ENCODE measurements around the genes UNG, FOXN4 and GLTP.

GRCh38 chr12:108832549-108833778 lies 24.4 kb downstream of the SSH1 start:
- RRBS = no CpG with 5 or more reads among the region's 22 CpGs

DNA sequence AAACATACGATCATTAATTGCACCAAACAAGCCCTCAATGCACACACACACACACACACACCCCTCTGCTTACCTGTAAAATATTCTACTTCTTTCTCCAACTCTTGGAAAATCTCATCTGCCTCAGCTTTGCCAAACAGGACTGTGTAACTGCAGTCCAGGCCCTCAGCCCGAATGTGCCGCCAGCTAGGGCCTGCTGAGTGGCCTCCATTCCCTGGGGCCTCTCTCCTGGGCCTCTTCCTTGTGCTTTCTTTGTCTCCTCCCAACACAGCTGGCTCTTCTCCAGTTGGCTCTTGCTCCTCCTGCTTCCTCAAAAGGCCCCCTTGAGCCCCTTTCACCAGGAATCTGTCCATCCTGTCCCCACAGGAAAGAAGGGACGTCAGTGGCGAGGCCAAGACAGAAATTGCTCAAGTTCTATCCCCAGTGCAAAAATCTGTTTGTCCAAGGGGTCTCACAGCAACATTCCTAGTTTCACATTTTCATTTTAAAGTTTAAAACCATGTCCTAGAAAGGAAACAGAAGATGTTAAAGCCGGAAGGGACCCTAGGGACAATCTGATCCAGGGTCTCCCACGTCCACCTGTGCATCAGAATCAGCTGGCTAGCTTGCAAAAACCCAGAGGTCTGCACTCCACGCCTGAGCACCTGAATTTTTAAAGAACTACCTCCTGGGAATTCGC lies 699 bp downstream of the ALKBH2 start:
- RRBS = no CpG with 5 or more reads among the region's 9 CpGs

DNA sequence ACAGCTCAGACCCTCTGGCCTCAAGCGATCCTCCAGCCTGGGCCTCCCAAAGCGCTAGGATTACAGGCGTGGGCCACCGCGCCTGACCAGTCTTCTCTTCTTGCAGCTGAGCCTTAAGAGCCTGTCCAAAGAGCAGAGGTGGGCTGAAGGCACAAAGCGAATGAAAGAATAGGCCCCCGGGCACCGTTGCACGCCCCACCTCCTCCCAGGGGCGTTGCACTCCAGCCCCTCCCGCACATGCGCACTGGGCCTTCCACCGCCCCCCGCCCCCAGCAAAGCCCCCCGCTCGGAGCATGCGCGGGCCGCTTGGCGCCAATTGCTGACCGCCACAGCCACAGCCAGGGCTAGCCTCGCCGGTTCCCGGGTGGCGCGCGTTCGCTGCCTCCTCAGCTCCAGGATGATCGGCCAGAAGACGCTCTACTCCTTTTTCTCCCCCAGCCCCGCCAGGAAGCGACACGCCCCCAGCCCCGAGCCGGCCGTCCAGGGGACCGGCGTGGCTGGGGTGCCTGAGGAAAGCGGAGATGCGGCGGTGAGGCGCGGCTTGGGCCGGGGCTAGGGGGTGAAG lies at the start of gene UNG:
UNG (plus strand) TSS at position 315 of the 565 bp plus-strand sequence.
- RRBS = 3% methylated on average over 18 of the region's 44 CpGs

DNA sequence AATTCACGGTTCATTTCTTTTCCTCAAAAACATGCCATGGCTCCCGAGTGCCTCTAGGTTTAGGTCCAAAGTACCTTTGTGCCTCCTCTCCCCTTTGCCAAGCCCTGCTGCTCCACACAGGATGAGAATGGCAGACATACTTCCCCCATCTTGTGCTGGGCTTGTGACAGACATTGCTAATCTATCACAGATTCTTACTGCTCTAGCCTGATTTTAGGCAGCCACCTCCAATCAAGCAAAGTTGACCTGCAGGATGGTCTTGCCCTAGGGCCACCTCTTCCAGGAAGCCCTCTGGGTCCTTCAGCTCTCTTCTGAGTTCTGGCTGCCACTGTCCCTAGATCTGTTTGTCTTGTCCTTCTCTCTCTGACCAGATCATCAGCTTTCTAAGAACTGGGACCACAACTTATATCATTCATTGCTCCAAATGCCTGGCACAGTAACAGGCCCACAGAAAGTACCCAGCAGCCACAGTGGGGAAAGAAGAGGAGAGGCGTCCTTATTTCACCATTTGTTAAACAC lies 20.5 kb downstream of the FOXN4 start:
- RRBS = no CpG with 5 or more reads among the region's 3 CpGs

DNA sequence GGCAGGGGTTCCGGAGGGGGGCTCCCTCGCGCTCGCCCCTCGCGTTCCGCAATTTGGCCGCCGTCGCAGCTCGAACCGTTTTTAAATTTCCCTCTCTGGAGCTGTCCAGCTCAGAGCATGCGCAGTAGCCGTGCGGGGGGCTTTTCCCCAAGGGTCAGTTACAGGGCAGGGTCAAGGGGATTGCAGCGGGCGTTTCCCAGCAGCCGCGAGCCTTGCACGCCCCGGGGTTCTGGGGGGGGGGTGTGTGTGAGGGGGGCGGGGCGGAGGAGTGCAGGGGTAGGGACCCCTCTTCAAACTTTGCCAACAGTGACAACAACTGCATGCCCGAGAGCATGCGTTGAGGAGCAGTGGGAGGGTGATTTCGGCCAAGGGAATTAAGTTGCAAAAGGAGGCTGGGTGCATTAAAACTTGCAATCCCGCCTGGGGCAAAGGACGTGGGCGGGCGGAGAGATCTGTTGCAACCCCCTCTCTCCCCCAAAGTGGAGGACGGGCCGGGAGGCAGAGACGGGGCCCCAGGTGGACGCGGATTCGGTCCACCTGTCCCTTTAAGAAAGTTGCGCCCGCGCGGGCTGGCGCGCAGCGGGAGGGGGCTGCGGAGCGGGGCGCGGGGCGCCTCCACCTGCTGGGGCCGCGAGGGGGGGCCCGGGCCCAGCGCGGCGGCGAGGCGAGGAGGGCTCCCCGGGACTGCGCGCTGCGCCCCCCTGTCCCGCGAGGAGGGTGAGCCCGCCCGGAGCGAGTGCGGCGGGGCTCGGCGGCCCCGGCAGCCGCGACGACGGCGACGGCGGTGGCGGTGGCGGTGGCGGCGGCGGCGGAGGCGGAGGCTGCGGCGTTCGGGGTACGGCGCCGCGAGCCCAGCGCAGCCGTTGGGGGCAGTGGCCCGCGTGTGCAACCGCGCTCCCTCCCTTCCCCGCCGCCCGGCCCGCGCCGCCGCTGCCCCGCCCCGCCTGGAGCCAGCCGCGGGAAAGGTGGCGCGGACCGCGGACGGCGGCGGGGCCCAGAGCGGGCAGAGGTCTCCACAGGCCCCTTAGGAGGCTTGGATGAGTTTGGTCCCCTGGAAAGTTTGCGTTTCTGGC lies at the start of gene FOXN4:
FOXN4 (minus strand) TSS at position 119 of the 1,073 bp plus-strand sequence.
- RRBS = 1% methylated on average over 14 of the region's 117 CpGs

GRCh38 chr12:109460414-109461023 lies 16.6 kb downstream of the KCTD10 start:
- RRBS = no CpG with 5 or more reads among the region's 15 CpGs

GRCh38 chr12:109553414-109553709 lies 19.9 kb downstream of the MMAB start:
- RRBS = no CpG with 5 or more reads among the region's 4 CpGs

- RRBS = 27% methylated on average over 16 of the region's 22 CpGs
Observed at GRCh38 chr12:109606531-109607104, 33.0 kb downstream of the MVK start.

DNA sequence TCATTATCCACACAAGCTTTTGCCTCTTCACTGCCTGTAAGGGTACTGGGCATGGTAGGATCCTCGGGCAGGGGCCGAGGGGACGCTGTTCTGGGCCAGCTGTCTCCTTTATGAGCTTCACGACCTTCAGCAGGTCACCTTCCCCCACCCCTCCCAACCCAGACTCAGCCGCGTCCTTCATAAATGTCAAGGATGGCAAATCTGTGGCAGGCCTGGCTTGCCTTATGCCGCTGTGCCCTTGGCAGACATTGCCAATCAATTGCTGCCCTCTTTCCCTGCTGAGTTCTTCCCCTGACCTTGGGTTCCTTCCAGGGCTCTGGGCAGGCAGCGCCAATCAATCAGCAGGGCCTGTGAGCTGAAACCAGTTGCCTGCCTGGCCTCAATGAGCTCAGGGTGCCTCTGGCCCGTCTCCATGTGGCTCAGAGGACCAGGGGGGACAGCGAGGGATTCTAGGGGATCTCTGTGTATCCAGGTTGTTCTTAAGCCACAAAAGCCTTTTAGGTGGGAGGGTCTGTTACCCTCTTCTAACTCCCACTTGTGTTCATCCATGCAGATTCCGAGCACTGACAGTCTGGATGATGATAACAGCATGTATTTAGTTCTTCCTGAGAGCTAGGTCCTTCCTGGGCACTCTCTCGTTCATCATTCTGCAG lies 7.7 kb downstream of the FAM222A start:
- RRBS = no CpG with 5 or more reads among the region's 12 CpGs

- RRBS = 92% methylated on average over 5 of the region's 23 CpGs
Observed at GRCh38 chr12:109831208-109832411, 1.6 kb downstream of the TRPV4 start.

- RRBS = no CpG with 5 or more reads among the region's 12 CpGs
Observed at GRCh38 chr12:109863459-109864209, 16.7 kb downstream of the GLTP start.

- RRBS = 2% methylated on average over 39 of the region's 97 CpGs
Observed at GRCh38 chr12:109879787-109880929, at the start of gene GLTP. TSS of gene GLTP (minus strand) at chr12:109880541.

DNA sequence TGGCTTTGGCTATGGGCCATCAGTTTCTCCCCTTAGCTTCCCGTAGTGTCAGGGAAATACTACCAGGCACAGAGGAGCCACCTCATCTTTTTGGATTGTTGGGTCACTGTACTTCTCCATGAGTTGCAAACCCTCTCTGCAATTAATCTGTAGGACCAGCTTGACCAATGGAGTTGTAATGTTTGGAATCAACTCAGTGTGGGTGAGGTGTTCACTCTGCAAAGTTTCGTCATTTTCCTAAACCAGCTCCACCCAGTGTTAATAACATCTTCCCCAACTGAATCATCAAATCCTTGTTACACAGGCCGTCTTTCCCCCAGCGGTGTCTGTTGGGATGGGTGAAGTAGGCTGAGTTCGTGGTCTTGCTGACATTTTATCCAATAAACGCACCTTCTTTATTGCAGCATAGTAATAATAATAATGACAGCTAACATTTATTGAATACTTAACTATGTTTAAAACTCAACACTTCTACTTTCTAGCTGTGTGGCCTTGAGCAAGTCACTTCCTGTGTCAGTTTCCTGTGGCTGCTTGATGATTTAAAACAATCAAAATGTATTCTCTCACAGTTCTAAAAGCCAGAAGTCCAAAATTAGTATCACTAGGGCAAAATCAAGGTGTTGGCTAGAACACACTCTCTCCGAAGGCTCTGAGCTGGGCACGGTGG lies 8.1 kb upstream of the GLTP start:
- RRBS = no CpG with 5 or more reads among the region's 8 CpGs

- RRBS = no CpG with 5 or more reads among the region's 2 CpGs
Observed at GRCh38 chr12:109949041-109949548, 47.1 kb downstream of the GIT2 start.

- RRBS = no CpG with 5 or more reads among the region's 3 CpGs
Observed at GRCh38 chr12:109968022-109968380, 28.2 kb downstream of the GIT2 start.

DNA sequence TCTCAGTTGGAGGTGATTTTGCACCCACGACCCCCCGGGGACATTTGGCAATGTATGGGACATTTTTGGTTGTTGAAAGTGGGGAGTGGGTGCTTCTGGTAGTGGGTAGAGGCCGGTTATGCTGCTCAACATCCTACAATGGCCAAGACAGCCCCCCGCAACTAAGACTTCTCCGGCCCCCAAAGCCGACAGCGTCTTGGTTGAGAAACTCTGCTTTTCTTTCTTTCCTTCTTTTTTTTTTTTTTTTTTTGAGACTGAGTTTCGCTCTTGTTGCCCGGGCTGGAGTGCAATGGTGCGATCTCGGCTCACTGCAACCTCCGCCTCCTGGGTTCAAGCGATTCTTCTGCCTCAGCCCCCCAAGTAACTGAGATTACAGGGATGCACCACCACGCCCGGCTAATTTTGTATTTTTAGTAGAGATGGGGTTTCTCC lies 1.3 kb downstream of the ANKRD13A start:
- RRBS = 89% methylated on average over 6 of the region's 15 CpGs

- RRBS = no CpG with 5 or more reads among the region's 3 CpGs
Observed at GRCh38 chr12:110027602-110028153, 20.6 kb downstream of the C12orf76 start.

- RRBS = no CpG with 5 or more reads among the region's 4 CpGs
Observed at GRCh38 chr12:110042211-110042748, 6.0 kb downstream of the C12orf76 start.

DNA sequence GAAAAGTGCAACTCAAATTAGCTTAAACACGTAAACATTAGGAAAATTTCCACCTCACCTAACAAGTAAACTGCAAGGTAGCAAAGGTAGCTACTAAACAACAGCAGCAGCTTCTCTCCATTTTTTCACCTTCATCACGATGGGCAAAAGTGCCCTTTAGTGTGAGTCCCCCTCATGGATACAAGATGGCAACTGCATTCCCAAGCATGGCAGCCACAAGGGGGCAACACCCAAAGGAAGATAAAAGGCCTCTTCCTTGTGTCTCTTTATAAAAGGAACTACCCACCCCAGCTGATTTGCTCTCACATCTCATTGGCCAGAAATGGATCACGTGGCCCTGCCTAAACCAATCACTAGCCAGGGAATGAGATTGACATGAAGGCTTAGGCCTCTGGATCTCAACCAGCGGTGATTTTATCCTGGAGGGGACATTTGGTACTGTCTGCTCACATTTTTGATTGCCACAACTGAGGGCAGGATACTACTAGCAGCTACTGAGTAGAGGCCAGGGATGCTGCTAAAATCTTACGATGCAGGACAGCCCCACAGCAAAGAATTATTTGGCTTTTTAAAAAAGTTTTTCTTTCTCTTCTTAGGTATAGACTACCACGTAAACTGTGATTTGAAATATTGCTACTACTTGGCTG lies 21.9 kb upstream of the IFT81 start:
- RRBS = no CpG with 5 or more reads among the region's 6 CpGs

DNA sequence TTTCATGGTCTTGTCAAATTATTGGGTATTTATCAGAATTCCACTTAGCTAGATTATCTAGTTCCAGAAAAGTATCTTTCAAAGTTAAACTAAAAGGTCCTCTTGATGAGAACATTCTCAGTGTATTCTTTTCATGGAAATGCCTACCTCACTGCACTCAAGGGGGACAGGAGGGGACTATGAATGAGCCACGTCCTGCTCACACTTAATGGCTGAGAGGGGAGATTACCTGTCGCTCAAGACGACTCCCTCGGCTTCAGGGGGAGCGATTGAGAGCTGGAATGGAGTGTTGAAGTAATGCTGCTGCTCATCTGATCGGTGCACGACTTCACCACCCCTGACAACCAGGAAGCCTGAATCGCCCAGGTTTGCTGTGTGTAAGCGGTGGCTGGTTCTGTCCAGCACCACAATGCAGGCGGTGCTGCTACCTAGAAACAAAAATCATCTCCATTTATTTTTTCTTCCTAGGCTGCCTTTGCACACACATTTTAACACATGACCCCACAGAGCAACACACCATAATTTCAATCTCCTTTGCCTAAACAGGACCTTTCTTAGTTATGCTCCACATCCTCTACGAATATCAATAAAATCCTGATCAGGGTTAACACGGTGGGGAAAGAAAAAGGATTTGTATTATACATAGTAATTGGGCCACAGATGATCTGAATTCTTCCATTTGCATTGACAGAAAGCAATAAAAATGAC lies 37.3 kb downstream of the PPTC7 start:
- RRBS = no CpG with 5 or more reads among the region's 12 CpGs